Epithelial cell of prostate (primary cell): ENCODE results near the genes RAG2 and API5.

- RRBS, result 16% methylated on average over 23 of the region's 52 CpGs
These were observed 689 bp upstream of the SLC1A2 start for GRCh38 chr11:35419877-35420617.

DNA sequence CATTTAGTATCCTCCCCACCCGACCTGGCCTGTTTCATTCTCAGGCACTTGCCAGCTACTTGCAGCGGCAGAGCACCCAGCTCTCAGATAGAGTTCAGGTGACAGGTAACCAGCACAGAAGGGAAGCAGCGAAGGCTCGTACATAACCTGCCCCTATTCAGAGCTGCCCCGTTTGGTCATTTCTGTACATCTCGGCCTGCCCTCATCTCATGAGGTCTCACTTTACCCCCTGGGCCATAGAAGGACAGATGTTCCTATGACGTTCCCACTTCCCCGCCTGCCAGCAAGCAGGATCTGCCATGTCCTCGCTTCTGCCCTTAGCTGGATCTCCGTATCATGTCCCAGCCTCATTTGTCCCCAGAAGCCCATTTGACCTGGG lies 981 bp downstream of the PAMR1 start:
- RRBS, result no CpG with 5 or more reads among the region's 10 CpGs

DNA sequence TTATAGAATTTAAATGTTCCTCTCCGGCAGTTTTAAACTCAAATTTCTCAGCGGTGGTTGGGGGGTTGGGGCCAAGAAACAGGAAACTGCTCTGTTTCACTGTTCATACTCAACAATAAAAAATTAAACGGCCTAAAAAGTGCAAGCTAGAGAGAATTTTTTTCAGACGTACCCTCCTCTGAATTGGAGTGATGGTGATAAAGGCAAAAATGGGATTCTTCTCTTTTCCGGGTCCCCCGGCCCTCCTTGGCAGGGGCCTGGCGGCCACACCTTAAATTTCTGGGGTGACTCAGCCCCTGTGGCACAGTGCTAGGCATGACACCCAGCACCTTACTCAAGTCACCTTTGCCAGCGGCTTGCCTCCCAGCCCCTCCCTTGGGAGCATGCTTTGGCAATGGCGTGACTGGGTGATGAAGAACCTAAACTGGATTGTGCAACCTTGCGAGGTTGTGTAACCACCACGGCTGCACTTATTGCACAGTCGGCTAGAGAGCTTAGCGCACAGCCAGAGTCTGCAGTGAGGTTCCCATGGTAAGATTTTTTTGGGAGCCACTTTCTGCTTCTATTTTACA lies 16.2 kb upstream of the LDLRAD3 start:
- RRBS, result no CpG with 5 or more reads among the region's 13 CpGs

GRCh38 chr11:36091158-36091636 lies 147.3 kb downstream of the LDLRAD3 start:
- RRBS, result no CpG with 5 or more reads among the region's 6 CpGs

DNA sequence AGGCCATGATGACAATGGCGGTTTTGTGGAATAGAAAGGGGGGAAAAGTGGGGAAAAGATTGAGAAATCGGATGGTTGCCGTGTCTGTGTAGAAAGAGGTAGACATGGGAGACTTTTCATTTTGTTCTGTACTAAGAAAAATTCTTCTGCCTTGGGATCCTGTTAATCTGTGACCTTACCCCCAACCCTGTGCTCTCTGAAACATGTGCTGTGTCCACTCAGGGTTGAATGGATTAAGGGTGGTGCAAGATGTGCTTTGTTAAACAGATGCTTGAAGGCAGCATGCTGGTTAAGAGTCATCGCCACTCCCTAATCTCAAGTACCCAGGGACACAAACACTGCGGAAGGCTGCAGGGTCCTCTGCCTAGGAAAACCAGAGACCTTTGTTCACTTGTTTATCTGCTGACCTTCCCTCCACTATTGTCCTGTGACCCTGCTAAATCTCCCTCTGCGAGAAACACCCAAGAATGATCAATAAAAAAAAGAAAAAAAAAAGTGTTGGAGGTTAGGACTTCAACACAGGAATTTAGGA lies 143.6 kb downstream of the COMMD9 start:
- RRBS, result no CpG with 5 or more reads among the region's 6 CpGs

DNA sequence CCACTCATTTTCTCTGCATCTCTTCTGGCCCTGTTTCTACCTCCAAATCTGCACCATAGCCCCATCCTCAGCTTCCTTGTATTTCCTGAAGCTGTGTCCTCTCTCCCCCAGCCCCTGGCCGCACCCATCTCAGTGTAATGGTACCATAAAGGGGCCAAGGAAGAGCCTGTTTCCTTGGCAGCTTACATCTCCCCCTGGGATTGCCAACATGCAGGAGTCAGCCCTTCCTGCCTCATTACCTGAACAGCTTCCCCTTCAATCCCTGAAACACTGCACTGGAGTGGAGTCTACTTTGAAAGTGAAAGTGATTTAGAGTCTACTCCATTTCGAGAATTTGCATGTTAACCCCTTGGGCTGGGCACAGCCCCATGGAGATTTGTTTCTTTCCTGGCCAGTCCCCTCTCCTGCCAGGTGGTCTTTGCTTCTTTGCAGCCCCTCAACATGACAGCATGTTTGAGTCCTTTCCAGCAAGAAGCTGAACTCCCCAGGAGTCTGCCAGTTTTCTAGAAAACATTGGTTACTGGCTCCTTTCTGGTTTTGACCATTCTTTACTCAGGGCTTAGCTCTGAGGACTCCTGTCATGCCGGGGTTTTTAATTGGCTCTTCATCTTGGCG lies 60.0 kb downstream of the TRAF6 start:
- RRBS, result no CpG with 5 or more reads among the region's 4 CpGs

- RRBS, result no CpG with 5 or more reads among the region's 8 CpGs
These were observed 22.9 kb upstream of the TRAF6 start for GRCh38 chr11:36532821-36533507.

- RRBS, result no CpG with 5 or more reads among the region's 7 CpGs
These were observed 26.9 kb upstream of the RAG1 start for GRCh38 chr11:36540851-36541451.

- RRBS, result no CpG with 5 or more reads among the region's 2 CpGs
These were observed at the start of gene RAG2 for GRCh38 chr11:36598025-36598559. RAG2 (minus strand) TSS chr11:36598236.

- RRBS, result no CpG with 5 or more reads among the region's 5 CpGs
These were observed 1130.4 kb downstream of the LRRC4C start for GRCh38 chr11:40328978-40329613.

DNA sequence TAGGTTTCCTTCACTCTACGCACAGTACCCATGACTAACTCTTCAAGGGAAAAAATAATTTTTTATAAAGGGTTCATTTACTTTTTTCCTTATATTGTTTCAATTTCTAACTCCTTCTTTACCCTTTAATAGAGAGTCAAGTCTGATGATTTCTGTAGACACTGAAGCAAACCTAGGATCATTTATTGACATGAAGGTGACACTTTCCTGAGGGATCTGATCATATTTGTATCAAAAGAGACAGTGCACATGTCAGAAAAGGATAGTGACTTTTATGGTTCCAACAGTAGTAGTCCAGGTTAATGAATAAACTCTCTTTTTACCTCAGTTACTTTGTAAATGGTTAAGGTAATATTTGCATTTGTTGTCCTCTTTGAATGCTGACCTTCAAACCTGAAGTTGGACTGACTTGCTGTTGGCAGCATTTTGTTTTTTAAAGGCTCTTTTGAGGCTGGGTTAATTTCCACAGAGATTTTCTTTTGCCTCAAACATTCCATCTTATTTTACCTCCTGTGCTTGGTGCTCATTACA lies 1071.9 kb downstream of the LRRC4C start:
- RRBS, result no CpG with 5 or more reads among the region's 1 CpG

DNA sequence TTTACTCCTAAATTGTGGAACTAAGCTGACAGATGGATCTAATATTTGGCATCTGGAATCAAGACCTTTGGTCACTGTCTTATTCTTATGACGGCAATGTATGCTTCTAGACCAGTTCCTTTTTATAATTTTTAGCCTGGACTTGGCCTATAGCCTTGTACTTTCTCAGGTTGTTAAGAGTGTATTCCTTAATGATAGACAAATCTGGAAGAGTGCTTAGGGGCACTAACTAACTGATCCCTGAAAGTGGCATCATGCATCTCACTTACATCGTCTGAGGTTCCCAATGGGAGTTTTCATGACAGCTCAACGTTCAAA lies 883.2 kb downstream of the LRRC4C start:
- RRBS, result no CpG with 5 or more reads among the region's 3 CpGs

DNA sequence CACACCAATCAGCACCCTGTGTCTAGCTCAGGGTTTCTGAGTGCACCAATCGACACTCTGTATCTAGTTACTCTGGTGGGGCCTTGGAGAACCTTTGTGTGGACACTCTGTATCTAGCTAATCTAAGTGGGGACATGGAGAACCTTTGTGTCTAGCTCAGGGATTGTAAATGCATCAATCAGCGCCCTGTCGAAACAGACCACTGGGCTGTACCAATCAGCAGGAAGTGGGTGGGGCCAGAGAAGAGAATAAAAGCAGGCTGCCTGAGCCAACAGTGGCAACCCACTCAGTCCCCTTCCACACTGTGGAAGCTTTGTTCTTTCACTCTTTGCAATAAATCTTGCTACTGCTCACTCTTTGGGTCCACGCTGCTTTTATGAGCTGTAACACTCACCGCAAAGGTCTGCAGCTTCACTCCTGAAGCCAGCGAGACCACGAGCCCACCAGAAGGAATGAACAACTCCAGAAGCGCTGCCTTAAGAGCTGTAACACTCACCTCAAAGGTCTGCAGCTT lies 437.0 kb upstream of the API5 start:
- RRBS, result no CpG with 5 or more reads among the region's 8 CpGs

- RRBS, result under 1% methylated on average over 14 of the region's 51 CpGs
These were observed at the start of gene API5 for GRCh38 chr11:43311489-43312278. API5 (plus strand) TSS chr11:43311996.

GRCh38 chr11:43576622-43577025 lies 103.9 kb upstream of the HSD17B12 start:
- RRBS, result 50% methylated on average over 1 of the region's 14 CpGs

GRCh38 chr11:43577026-43577647 lies 103.4 kb upstream of the HSD17B12 start:
- RRBS, result no CpG with 5 or more reads among the region's 30 CpGs

DNA sequence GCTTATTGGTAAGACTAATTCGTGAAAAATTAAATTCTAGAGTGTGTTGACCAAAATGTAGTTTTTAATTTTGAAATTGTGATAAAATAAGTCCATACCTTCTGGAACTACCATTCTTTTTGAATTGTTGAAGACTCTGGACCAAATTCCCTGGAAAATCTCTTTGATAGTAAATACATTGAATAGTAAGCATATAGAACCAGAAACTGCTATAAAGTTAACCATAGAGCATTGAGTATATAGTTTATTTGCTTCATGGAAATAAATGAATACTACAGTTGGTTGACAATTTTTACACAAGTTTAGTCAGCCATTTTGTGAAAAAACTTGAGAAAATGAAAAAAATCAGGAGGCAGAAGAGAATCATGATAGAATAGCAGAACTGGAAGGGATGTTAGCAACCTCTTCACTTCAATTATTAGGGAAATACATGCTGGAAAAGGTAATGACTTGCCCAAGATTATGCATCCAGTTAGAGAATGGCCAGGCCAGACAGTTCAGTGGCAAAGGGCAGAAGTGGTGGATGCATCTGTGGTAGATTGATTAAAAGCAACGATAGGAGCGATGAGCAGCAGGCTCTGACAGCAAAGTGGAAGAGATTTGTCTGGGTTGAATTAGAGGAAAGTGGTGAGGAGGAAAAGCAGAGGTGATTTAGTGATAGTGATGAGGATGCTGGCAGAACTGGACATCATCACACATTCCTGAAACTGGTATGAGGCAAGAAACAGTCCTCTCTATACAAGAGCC lies 12.3 kb downstream of the HSD17B12 start:
- RRBS, result no CpG with 5 or more reads among the region's 3 CpGs

GRCh38 chr11:43736058-43736695 lies 55.6 kb downstream of the HSD17B12 start:
- RRBS, result no CpG with 5 or more reads among the region's 4 CpGs